ENCODE measurements around a stretch of chr18.

GRCh38 chr18:56487293-56487663 is 151.1 kb downstream of the TXNL1 start:
- RRBS: no CpG with 5 or more reads among the region's 6 CpGs

DNA sequence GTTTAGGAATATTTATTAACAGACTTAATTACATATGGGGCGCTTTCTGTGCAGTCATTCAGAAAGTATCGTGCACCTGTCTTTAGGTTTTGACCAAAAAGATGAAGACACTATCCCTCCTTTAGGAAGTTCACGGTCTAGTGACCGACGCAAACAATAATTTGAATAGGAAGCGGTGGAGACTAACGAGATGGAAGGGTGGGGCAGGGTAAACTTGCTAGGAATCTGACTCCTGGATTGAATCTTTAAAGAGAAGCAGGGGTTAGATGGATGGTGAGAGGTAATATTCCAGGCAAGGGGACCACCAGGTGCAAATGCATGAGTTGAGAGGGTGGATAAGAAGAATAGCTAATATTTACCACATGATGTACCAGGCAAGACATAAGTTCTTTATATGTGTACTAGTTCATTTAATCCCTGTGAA is 681 bp upstream of the TXNL1 start:
- RRBS: no CpG with 5 or more reads among the region's 7 CpGs

- RRBS: 26% methylated on average over 9 of the region's 42 CpGs
Measured at GRCh38 chr18:57121325-57122321, 25.3 kb upstream of the BOD1L2 start.

DNA sequence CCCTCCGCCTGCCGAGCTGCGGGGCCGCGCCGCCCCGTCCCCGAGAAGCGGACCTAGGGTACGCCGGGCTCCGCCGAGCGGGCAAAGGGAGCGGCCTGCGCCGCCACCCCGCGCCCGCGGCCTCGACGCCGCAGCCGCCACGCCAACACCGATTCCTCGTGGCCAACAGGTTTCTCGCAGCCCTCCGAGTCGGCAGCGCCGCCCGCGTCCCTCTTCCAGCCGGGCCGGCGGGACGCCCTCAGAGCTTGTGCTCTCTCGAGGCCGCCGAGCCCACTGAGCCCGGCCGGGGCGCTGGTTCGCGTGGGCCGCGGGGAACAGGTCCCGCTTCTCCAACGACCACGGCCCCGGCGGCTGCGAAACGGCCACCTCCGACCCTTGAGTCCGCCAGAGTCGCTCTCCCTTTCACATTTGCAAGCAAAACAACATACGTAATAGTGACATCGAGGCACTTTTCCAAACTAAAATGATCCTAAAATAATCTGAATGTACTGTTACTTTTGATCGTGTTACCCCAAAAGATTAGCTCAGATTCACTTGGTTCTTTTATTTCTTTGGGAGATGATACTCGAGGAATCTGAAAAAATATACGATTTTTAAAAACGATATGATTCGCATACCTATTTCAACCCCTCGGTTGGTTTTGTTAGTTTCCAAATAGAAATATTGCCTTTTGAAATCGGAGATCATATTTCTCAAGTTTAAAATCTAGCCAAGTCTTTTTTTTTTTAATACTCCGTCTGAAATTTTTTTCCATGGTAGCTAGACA is 6.3 kb upstream of the ONECUT2 start:
- RRBS: 69% methylated on average over 21 of the region's 69 CpGs

GRCh38 chr18:57667866-57668875 is 46.5 kb upstream of the NARS1 start:
- RRBS: no CpG with 5 or more reads among the region's 9 CpGs

DNA sequence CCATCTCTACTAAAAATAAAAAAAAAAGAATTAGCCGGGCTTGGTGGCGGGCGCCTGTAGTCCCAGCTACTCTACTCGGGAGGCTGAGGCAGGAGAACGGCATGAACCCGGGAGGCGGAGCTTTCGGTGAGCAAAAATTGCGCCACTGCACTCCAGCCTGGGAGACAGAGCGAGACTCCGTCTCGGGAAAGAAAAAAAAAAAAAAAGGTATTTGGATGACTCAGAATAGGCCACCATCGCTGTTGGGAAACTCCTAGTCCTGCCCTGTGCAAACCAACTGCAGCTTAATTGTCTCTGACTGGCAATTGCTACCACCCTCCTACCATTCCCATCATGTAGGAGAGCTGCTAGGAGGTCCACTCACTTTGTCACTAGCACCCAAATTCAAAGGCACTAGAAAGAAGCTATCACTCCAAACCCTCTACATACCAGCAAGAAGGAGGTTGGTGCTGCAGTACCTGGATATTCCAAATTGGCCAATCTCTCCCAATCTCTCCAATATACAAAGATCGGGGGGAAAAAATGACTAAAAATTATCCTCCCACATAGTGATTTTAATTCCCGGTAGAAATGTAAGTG is 43.4 kb downstream of the ATP8B1 start:
- RRBS: no CpG with 5 or more reads among the region's 15 CpGs

DNA sequence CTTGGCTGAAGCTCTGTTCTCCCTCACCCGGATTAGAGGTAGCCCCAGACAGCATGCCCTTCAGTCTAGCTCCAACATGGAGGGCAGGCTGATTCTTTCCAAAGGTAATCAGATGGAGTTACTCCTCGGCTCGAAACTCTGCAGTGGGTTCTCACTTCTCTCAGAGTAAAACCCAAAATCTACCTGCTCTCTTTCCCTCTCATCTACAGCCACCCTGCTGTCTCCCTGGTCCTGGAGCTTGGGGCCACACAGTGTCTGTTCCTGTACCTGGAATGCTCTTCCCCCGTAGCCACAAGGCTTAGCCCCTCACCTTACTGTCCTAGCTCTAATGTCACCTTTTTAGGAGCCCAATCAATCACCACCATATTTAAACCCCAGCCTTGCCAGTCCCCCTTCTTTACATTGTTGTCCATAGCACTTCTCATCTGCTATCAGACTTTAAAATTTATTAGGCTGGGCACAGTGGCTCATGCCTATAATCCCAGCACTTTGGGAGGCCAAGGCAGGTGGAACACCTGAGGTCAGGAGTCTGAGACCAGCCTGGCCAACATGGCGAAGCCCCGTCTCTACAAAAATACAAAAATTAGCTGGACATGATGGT is 29.1 kb downstream of the ATP8B1 start:
- RRBS: no CpG with 5 or more reads among the region's 6 CpGs

- RRBS: no CpG with 5 or more reads among the region's 15 CpGs
Measured at GRCh38 chr18:57801060-57801631, 2.0 kb downstream of the ATP8B1 start.

GRCh38 chr18:57915896-57916507 is 112.9 kb upstream of the ATP8B1 start:
- RRBS: no CpG with 5 or more reads among the region's 3 CpGs

DNA sequence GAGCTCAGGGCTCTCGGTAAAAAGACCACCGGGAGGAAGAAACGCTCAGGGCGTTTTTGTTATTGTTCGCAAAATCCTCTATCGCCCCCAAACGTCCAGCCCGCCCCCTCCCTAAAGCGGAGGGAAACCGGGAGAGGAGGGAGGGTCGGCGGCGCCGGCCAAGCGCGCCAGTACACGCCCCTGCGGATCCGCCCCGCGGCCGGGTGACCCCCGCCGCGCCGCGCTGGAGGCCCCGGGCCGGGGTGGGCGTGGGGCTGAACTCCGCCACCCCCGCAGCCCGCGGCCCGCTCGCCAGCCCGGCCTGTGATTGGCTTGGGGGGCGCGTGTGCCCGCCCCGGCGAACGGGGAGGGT is 218 bp upstream of the NEDD4L start:
- RRBS: 2% methylated on average over 28 of the region's 43 CpGs

GRCh38 chr18:58196122-58196747 is 152.2 kb downstream of the NEDD4L start:
- RRBS: no CpG with 5 or more reads among the region's 3 CpGs

- RRBS: no CpG with 5 or more reads among the region's 19 CpGs
Measured at GRCh38 chr18:58223567-58224729, 179.9 kb downstream of the NEDD4L start.

GRCh38 chr18:58314060-58314749 is 270.2 kb downstream of the NEDD4L start:
- RRBS: no CpG with 5 or more reads among the region's 13 CpGs

DNA sequence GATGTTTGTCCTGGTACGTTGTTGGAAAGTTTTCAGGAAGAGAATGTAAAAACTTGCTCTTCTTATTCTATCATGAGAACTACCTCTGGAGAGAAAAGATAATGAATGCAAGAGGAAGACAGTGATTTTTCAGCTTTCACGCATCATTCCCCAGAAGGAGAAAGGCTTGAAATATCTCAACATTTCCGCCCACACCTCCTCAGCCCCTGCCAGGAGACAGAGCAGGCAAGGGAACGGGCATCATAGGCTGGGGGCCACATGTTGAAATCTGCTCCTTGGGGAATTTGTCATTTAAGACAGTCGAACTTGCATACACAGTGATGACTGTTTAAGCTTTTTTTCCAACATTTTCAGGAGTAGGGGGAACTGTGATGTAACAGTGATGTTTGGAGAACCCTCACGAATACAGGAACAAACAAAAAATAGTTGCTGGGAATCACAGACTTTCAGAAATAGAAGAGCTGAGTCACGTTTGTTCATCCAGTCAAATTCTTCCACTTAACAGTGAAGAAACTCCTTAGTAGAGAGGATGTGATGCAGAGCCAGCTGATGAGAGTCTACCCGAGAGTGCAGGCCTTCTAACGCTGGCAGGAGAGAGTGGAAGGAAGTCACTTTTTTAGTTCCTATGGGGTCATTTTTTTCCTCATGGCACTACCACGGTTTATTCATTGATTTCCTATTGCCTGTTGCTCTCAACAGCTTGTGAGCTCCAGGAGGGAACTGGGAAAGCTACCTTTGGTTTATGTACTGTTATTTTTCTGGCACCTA is 266.8 kb downstream of the ALPK2 start:
- RRBS: no CpG with 5 or more reads among the region's 10 CpGs

- RRBS: 100% methylated on average over 2 of the region's 10 CpGs
Measured at GRCh38 chr18:58381634-58382124, 247.2 kb downstream of the ALPK2 start.

DNA sequence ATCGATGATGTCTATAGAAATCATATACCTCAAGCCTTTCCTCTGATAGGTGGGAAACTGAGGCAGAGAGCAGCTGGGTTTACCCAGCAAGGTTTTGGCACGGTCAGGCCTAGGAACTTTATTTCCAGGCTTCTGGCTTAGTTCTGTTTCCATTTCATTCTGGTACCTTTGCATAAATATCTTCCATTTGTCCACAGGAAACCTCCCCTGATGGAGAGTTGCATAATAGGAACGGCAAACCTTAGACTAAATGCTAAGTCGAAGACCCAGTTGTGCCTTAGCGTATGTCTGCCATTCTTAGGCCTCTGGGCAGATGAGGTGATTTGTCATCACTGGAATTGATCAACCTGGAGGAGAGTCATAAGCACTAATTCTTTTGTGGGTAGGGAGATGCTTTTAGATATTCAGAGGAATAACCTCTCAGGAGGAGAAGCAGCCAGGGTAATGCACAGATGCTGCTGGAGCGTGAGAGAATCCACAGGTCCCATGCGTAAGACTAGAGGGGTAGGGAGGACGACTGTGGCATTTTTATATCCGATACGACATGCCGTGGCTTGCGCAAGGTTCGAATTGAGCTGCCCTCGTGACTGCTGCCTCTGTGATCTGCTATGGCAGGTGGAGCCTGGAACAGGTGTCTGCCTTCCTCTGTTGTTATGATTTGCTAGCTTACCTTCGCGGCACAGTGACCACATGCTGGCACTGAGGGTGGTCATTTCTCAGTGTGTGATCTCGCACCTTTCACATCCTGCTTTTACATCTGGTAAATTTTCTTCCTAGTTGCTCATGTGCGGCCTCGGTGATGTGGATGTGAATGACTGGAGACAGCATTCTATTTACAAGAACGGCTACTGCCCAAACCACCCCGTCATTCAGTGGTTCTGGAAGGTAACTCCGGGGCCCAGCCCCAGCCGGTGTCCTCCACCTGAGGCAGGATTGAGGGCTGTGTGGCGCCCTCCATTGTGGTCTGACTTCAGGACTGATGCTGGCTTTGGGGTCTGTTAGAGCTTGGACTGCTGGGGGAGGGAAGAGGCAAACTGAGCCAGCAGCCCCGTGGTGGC is 240.3 kb downstream of the ALPK2 start:
- RRBS: no CpG with 5 or more reads among the region's 25 CpGs

DNA sequence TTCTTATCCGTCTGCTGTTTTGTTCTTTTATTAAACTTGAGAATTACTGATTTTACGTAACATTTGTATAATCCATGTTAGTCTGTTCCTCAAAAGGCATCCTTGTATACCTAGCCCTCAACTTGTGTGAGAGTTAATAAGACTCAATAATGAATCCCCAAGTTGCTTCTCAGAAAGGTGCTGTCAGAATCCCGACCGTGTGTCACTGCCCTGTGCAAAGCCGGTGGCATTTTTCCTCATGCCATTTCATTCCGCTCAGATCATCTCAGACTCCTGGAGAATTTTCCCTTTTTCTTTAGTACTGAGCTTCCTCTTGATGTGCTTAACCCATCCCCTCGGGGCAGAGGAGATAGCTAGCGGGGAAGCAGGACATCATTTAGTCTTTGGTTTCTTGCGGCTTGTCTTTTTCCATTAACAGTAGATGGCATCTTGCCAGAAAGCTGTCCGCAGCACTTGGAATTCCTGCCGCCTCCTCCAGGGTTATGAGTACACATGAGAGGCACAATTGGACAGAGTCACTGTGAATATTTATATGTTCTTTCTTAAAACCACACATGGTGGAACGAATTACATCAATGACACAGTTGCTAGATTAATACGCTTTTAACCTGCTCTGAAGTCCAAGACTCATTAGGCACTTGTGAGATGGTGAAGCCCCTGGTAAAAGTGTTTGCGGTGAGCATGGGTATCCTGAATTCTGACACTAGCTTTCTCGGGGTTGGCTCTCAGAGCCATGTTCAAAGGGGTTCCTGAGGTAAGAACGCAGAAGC is 226.7 kb downstream of the ALPK2 start:
- RRBS: no CpG with 5 or more reads among the region's 16 CpGs

- RRBS: no CpG with 5 or more reads among the region's 2 CpGs
Measured at GRCh38 chr18:58407689-58408008, 221.2 kb downstream of the ALPK2 start.

- RRBS: no CpG with 5 or more reads among the region's 4 CpGs
Measured at GRCh38 chr18:58413124-58413634, 215.7 kb downstream of the ALPK2 start.

DNA sequence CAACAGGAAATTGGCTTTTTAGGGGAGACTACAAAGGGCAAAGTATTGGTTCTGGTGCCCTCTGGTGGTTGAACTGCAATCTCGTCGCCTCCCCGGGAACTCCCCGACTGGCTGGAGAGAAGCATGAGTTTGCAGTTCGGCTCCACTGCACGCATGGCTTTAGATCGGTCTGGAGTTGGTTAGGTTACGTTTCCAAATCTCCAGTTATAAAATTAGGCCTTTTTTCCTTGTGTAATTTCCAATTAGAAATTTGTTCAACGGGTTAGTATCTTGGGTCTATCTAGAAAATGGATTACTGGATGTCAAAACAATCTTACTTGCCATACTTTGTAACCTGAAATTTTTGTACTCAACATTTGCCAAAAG is 135.0 kb downstream of the ALPK2 start:
- RRBS: no CpG with 5 or more reads among the region's 9 CpGs

Data from GM06990 (cell line).